H9 (cell line): Measurements from ENCODE around the gene MIOX.

GRCh38 chr22:50206050-50207266 is 5.6 kb downstream of the SELENOO start:
- PRO-cap, result no peak

GRCh38 chr22:50216152-50216982 is 15.6 kb downstream of the SELENOO start:
- PRO-cap, result no peak

GRCh38 chr22:50250190-50251019 is 660 bp downstream of the HDAC10 start:
- PRO-cap, result bidirectional peak, plus-strand start at chr22:50250674, minus-strand start at chr22:50250520

DNA sequence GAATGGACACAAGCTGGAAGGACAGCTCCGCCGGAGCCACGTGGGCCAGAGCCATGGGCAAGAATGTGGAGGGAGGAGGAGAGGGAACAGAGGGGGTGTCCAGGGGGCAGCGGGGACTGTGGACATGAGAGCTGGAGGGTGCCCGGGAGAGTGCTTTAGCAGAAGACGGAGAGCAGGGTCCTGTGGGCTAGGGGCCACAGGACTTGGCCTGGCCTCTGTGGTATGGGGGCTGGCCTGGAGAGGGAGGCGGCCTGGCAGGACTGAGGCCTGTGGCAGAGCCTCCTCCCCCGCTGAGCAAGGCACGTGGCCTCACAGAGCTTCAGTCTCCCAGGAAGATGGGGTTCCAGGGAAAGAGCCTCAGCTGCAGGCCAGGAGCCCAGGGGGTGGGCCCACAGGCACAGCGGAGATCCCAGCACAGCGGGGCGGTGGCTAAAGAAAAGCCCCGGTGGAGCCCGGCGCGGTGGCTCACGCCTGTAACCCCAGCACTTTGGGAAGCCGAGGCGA is 2.3 kb downstream of the MAPK12 start:
- PRO-cap, result no peak

GRCh38 chr22:50276454-50277079 is 6.4 kb upstream of the MAPK11 start:
- PRO-cap, result no peak

- PRO-cap, result no peak
These were observed 15.4 kb upstream of the MAPK11 start for GRCh38 chr22:50285669-50285868.

DNA sequence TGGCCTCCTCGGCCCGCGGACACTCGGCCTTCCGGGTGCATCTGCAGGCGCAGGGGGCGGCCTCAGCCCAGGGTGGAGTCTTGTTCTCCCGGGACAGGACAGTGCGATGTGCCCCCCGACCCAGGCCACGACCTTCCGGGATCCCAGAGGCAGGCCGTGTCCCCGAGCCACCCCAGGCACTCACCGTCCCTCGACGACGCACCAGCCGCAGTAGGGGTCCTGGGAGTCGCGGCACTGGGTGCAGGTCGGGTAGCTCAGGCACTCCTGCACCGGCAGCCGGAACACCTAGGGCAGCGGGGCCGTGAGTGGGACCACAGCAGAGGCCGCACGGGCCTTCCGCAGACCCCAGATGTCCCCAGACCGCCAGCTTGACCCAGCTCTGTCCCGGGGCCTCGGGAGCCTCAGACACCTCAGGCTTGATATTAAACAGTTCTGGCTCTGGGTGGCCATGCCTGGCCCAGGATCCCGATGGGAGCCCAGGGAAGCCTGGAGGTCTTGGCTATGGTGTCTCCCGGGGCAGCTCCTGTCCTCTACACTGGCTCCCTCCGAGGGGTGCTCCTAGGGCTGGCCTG is 17.7 kb upstream of the MAPK11 start:
- PRO-cap, result no peak

DNA sequence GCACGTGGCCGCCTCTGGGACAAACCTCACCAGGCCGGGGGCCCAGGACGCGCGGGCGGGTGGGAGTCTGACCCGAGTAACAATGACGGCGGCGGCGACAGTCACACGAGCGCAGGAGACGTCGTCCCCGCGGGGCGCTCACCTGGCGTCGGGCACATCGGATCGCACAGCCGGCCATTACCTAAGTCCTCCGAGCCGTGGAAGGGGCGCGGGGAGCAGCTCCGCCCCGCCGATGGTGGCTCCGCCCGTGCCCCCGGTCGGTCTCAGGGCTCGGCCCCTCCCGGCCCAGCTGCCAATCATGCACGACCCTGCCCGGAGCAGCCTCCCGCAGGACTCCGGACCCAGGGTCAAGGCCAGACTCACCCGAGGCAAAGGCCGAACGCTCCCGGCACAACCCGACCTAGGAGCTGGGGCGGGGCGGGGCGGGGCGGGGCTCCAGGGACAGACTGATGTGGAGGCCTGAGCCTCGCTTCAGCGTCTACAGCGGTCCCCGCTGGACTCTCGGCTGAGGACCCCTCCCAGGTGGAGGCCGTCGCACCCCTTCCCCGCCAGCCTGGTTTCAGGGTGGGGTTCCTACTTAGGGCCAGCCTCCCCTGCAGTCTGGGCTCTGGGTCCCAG is 7.2 kb downstream of the PLXNB2 start:
- PRO-cap, result bidirectional peak, plus-strand start at position 292 of the sequence, minus-strand start at position 179 of the sequence

- PRO-cap, result no peak
These were observed 1.4 kb downstream of the PLXNB2 start for GRCh38 chr22:50305589-50306851.

DNA sequence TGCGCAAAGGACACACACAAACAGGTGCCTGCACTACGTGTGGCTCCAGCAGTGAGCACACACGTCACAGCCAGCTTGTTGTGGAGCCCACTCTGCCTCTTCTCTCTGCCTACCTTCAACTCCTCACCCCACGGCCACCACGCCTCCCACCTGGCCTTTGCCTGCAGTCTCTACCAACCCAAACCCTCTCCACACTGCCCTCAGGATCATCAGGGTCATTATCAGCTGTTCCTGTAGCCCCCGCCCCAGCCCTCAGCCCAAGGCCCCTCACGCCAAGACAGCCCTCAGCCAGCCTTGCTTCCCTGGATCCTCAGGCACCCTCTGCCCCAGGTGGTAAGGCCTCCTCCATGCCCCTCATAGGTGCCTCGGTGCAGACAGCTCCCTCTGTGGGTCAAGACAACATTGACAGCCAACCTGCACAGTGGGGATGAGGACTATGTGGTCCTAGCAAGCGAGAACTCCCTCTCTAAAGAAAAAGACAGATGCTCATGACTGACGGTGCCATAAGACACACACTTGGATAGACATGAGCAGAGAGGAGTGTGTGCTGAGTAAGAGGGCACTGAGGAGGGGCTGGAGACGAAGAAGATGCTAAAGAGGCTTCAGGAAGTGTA is 1.7 kb downstream of the SBF1 start:
- PRO-cap, result no peak

DNA sequence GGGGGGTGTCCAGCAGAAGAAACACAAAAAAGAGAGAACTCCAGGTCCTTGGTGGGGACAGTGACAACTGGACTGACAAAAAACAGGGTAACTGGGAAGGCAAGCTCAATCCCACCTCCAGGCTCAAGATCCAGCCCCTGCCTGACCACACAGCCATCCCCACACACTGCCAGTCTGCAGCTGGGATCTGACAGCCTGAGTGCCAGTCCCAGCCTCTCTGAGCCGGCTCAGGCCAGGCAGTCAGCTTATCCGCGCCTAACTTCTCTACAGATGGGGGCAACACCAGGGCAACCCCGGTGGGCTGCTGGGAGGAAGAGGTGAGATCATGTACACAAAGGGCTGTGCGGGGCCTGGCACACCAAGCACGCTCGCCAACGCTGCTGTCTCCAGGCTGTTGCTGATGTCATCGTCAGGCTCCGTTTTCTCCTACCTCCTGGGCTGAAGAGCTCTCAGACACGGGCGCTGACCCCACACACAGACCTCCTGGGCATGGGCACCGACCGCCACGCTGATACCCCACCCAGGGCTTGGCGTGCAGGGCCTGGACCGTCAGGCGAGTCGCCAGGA is 1.1 kb downstream of the SBF1 start:
- PRO-cap, result unidirectional peak, plus-strand start at position 452 of the sequence

DNA sequence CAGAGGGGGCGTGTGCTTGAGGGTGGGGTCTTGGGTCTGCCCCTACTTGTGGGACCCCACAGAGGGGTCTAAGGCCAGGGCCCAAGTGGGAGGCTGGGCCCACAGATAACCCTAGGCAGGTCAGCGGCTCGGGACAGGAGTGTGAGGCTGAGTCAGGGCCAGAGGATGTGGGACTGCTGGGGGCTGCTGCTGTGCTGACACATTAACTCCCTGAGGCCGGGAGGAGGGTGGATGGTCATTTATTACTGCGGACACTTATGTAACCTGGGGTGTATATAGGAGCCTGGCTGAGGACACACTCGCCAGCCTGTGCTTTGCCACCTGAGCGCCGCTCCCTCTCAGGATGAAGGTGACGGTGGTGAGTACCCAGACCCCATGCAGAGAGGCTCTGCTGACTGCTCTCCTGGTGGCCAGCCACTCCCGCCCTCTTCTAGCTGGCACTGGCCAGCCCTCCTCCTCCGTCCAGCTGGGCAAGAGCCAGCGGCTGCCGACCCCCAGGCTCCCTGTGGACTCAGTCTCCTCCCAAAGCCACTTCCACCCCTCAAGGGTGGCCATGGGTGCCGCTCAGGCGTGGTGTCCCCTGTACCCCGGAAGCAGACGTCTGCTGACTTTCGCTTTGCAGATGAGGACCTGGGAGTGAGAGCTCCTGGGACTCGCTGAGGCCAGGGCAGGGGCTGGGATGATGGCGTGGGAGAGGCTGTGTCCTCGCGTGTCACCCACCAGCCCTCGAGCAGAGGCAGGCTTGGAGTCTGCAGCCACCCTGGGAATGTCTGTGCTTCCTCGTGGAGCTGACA is at the start of gene MIOX:
Gene MIOX (plus strand): TSS at position 305 of the 794 bp plus-strand sequence.
- PRO-cap, result no peak

DNA sequence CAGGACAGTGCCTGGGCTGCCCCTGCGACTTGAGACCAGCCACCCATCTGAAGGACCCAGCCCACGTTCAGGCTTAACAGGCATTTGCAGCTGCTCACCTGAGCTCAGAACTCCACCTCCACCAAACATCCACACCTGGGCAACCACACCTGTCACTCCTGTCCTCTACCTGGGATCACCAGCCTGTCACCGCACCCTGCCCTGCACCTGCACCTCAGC is 1.0 kb downstream of the SCO2 start:
- PRO-cap, result no peak

GRCh38 chr22:50525914-50526761 is 740 bp upstream of the SCO2 start:
- PRO-cap, result bidirectional peak, plus-strand start at chr22:50526228, minus-strand start at chr22:50526136; unidirectional peak, minus-strand start at chr22:50526431

- PRO-cap, result unidirectional peak, plus-strand start at chr22:50530482
These were observed 433 bp upstream of the TYMP start for GRCh38 chr22:50530076-50530814.

GRCh38 chr22:50532781-50533867 is 826 bp upstream of the ODF3B start:
- PRO-cap, result no peak

DNA sequence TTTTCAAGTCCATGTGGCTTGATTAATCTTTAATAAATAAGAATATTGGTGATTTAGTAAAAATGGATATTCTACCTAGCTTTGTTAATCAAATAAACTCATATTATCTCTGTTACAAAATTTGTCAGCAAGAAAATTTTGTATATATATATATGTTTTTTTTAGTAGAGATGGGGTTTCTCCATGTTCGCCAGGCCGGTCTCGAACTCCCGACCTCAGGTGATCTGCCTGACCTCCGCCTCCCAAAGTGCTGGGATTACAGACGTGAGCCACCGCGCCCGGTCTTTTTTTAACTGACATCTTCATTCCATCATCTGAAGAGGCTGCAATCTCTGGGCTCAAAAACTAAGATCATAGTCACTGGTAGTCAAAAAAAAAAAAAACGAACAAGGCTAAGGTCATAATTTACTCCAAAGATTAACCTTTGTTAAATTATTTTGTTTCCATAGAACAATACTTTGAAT is 5.4 kb upstream of the KLHDC7B start:
- PRO-cap, result no peak

DNA sequence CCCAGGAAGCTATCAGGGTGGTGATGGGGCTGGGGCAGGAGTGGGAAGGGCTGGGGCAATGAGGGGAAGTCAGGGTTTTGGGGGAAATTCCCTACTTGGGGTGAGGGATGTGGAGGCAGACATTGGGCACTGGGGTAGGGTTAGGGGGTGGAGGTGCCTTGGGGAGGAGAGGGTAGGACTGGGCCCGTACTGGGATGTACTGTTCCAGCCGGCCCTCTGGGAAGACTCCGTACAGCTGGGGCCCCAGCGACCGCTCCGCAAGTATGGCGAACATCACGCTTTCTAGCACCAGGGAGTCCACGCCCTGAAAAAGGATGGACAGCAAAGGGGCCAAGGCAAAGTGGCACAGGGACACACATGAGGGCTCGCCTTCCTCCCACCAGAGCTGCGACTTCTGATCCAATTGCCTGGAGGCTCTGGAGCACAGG is 1.1 kb downstream of the CHKB start:
- PRO-cap, result no peak

DNA sequence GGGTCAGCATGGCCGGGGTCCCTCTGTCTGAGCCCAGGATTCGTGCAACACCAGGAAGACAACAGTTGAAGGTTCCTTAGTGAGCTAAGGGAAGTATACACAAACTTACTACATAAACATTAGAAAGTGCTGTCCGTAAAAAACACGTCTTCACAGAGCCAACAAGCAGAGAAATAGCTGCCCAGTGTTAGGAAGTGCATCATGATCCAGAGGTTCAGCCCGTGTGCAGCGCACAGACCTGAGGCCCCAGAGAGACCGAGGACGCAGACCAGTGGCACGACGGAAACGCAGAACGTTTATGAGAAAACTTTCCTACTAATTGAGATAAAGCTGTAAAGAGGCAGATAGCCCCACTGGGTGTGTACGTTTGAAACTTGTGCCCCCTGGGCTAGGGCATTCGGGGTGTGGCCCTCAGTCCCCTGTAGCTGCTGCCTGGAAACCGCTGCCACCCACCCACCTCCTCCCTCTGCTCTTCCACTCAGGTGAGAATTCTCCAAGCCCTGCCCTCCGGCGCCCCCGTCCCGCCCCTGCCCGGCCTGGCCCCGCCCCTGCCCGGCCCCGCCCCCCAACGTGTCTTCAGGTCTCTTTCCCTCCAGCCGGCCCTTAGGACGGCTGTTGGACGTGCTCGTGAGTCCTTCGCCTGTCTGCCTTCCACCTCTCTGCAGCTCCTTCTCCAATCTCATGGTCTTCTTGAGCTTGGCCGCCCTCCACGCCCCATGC is 11.9 kb downstream of the MAPK8IP2 start:
- PRO-cap, result no peak

- PRO-cap, result no peak
These were observed 13.0 kb upstream of the ARSA start for GRCh38 chr22:50640906-50641360.